ENCODE measurements around the genes UQCRFS1, ZNF536, ZNF507, DPY19L3 and TDRD12.

- PRO-cap, 5 experiments: peak in 5 of 5 experiments; most common plus-strand start chr19:29213258 (in 3); most common minus-strand start chr19:29213151 (in 4)
- RAMPAGE, long total RNA, 2 experiments: start-site peak on the minus strand in 1 of 2 experiments, at chr19:29213123-29213171 at its widest, 3,301 reads per replicate
- RRBS: under 1% methylated on average over 24 of the region's 63 CpGs
Measured at GRCh38 chr19:29212890-29213431, at the start of gene UQCRFS1. Gene UQCRFS1 (minus strand): TSS chr19:29213151.

GRCh38 chr19:29247729-29248296, 34.9 kb upstream of the UQCRFS1 start:
- PRO-cap, 5 experiments: peak in 1 of 5 experiments; most common minus-strand start chr19:29248049 (in 1)
- RAMPAGE, long total RNA, 2 experiments: no peak in any of the 2 experiments
- RRBS: no CpG with 5 or more reads among the region's 10 CpGs

DNA sequence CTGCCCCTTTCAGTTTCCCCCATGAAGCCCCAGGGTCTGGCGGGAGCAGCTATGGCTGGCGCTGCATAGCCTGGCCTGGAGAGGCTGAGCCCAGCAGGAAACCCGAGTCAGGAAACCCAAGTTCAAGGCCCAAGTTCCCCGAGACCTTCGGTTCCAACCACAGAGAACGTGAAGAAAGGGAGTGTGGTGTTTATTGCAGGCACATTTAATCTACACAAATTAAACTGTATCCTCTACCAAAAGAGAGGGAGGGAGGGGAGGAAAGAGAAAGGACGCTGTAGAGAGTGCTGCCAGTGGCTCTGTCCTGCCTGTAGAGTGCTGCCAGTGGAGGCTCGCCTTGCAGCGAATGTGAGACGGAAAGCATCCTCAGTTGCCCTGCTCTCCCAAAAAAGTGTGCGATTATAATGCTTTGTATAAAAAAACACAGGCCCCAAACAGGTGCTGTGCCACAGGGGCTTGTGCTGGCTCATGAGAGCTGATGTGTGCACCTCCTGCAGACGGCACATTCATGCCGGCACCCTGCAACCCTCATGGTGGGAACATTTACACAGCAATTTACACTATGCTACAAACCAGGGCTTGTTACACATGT, 16.3 kb downstream of the POP4 start:
- PRO-cap, 5 experiments: no peak in any of the 5 experiments
- RAMPAGE, long total RNA, 2 experiments: no peak in any of the 2 experiments
- RRBS: no CpG with 5 or more reads among the region's 13 CpGs

DNA sequence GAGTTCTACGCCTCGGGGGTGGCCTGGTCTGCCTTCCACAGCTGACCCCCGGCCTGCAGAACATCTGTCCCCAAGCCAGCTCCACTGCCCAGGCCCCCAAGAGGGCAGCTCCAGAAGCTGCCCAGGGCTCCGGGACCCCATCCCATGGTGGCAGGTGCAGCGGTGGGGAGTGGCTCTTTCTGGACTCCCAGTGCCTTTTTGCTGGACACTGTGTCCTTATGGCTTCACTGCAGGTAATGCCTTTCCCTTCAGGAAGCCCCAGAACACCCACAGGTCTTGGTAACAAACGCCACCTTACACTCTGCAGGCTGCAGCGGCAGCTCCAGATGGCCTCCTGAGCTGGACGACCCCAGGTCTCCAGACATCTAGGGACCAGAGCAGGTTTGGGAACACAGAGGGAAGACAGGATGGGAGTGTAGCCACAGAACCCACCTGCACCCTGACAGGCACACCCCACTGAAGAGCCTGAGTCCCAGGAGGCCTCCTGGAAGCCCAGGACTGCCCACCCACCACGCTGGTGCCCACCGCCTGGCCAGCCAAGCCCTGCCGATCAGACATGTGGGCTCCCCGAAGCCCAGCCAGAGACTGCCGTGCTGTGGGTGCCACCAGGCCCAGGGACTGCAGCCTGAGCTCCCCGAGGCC, 9.5 kb downstream of the PLEKHF1 start:
- PRO-cap, 5 experiments: no peak in any of the 5 experiments
- RAMPAGE, long total RNA, 2 experiments: no peak in any of the 2 experiments
- RRBS: 100% methylated on average over 1 of the region's 14 CpGs

GRCh38 chr19:29830958-29831641, 19.3 kb downstream of the CCNE1 start:
- PRO-cap, 5 experiments: no peak in any of the 5 experiments
- RAMPAGE, long total RNA, 2 experiments: no peak in any of the 2 experiments
- RRBS: no CpG with 5 or more reads among the region's 14 CpGs

DNA sequence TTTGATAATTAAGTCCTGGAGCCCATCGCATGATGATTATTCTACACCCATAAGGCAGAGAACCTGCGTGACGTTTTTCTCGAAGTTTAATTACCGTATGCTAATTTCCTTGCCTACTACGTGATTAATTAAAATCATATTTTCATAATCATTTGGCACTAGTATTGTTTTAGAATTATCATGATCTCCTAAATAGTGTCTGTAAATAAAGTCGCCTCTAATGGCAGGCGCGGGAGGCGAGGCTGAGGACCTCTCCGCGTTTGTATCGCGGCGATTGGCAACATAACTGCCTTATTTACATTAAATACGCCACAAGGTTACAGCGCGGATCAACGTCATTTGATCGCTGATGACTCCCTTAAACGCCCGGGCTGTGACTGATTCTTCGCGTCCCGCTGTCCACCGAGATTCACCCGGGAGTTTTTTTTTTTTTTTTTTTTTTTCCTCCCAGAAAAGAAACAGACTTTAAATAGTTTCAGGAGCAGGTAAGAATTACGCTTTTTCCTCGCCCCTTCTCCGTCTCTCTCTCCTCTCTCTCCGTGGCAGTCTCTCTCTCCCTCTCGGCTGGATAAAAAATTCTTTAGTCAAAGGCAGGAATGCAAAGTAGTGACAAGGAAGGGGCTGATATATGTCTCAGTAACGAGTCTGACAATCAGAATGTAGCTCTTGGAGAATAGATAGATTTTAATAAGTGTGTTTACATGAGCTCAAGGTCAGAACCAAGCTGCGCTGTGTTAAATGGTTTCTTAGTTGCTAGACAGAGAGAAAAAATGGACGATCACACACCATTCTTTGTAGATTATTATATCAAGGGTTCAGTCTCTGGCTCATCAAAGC, 147.5 kb upstream of the ZNF536 start:
- PRO-cap, 5 experiments: no peak in any of the 5 experiments
- RAMPAGE, long total RNA, 2 experiments: no peak in any of the 2 experiments
- RRBS: 33% methylated on average over 3 of the region's 35 CpGs

- PRO-cap, 5 experiments: no peak in any of the 5 experiments
- RAMPAGE, long total RNA, 2 experiments: no peak in any of the 2 experiments
- RRBS: no CpG with 5 or more reads among the region's 9 CpGs
Measured at GRCh38 chr19:30360477-30360736, 11.8 kb upstream of the ZNF536 start.

DNA sequence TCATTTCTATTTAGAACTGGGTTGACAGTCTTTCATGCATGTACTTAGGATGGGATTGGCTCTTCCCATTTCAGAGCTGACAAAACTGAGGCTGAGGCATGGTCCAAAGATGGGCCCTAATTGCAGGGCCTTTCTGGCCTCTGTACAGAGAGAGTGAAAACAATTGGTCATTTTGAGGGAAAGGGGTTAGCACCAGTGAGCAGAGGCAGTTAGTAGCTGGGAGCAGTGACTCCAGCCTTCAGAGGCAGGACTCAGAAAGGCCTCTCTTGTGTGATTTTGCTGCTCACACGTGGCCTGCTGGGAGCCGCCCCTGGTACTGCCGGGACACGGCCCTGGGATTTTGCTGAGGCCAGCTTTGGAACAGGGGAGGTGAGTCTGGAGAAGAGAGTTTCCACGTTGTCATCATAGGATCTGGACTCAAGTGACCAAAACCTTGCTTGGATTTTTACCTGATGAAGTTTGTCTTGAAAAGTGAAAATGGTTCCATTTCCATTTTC, at the start of gene ZNF536:
Gene ZNF536 (plus strand): TSS at position 337 of the 497 bp plus-strand sequence.
- PRO-cap, 5 experiments: no peak in any of the 5 experiments
- RAMPAGE, long total RNA, 2 experiments: no peak in any of the 2 experiments
- RRBS: no CpG with 5 or more reads among the region's 5 CpGs

DNA sequence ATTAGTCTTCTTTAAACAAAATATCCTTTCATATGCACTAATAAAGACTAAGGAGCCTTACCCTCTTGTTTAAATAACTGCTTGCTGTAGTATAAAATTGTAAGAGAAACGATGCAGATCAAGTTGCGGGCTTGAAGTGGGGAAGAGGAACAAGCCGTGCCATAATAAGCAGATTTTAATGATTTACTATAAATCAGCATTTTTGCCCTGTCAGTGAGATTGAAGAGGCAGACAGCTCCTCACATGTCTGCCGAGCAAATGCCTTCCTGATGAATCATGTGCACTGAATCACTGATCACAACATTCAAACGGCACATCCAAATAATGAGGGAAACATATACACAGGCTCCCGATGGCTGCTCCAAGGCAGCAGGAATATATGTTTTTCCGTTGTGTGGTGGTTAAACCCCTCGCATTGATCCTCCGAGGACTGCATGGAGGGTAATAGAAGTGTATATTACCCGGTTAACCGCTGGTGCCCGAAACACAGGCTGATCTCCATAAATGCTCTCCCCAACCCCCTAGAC, 282.8 kb downstream of the TSHZ3 start:
- PRO-cap, 5 experiments: no peak in any of the 5 experiments
- RAMPAGE, long total RNA, 2 experiments: no peak in any of the 2 experiments
- RRBS: no CpG with 5 or more reads among the region's 12 CpGs

DNA sequence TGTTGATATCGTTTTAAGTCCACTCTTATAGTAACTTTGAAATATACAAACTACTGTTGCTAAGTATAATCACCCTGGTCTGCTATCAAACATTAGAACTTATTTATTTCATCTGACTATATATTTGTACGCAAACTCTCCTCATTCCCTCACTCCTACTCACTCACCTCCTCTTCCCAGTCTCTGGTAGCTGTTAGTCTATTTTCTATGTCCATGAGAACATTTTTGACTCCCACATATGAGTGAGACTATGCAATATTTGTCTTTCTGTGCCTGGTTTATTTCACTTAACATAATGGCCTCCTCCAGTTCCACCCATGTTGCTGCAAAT, 486.0 kb upstream of the ZNF507 start:
- PRO-cap, 5 experiments: no peak in any of the 5 experiments
- RAMPAGE, long total RNA, 2 experiments: no peak in any of the 2 experiments
- RRBS: no CpG with 5 or more reads among the region's 2 CpGs

DNA sequence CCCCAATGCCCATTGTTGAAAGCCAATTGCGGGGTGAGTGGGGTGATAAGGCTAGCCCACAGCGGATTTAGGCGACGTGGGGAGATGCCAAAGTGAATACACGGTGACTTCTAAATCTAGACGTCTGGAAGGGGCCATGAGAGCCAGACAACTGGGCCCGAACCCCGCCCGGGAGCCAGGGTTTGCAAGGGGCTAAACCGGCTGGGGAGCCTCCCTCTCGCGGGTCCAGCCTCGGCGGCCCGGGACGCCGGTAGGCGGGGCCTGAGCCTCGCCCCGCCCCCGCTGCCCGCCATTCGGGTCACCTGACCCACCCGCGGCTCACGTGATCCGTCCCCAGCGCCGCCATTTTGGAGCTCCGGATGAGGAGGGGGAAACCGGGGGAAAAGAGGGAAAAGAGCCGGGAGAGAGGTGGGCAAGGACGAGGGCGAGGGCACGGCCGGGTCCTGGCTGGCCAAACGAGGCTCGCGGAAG, at the start of gene ZNF507:
Gene ZNF507 (plus strand): TSS at position 321 of the 471 bp plus-strand sequence.
- PRO-cap, 5 experiments: peak in 3 of 5 experiments; most common plus-strand start position 321 of the sequence (in 1); most common minus-strand start position 252 of the sequence (in 3)
- RAMPAGE, long total RNA, 2 experiments: start-site peak on the plus strand in 1 of 2 experiments, centred at position 330 of the sequence, 236 reads per replicate
- RRBS: 3% methylated on average over 21 of the region's 39 CpGs

- PRO-cap, 5 experiments: peak in 5 of 5 experiments; most common plus-strand start chr19:32405778 (in 5); most common minus-strand start chr19:32406024 (in 5)
- RAMPAGE, long total RNA, 2 experiments: start-site peak on the plus strand in 1 of 2 experiments, at chr19:32405737-32406149 at its widest, 22 to 38 reads per replicate
- RRBS: 1% methylated on average over 64 of the region's 128 CpGs
Measured at GRCh38 chr19:32405418-32406506, at the start of gene DPY19L3. Gene DPY19L3 (plus strand): TSS chr19:32405770.

DNA sequence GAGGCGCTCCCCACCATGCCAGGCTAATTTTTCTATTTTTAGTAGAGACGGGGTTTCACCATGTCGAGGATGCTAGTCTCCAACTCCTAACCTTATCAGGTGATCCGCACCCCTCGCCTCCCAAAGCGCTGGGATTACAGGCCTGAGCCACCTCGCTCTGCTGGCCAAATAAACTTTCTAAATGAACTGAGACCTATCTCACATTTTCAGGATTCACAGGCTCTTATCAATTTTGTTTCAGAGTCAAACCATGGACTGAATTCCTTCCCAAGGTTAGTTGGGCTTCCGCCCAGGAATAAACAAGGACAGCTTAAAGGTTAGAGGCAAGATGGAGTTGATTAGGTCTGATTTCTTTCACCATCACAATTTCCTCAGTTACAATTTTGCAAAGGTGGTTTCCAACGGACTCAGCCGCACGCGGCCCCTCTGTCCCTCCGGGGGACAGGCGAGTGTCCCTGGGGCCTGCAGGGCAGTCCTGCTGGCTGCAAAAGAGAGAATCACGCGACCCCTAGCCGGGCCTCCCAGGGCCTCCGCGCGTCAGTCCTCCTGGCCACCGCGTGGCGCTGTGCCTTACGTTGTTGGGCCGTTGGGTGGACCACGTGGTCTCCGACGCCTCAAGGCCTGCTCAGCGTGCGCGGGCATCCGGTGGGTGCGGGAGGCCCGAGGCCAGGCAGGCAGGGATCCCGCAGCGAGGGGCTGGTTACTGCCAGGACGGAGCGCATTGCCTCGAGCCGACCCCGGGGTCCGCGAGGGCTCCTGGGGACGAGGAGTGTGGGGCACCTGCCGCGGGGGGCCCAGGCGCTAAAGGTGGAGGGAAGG, at the start of gene TDRD12:
Gene TDRD12 (plus strand): TSS at position 622 of the 819 bp plus-strand sequence.
- PRO-cap, 5 experiments: no peak in any of the 5 experiments
- RAMPAGE, long total RNA, 2 experiments: no peak in any of the 2 experiments
- RRBS: 87% methylated on average over 11 of the region's 47 CpGs

DNA sequence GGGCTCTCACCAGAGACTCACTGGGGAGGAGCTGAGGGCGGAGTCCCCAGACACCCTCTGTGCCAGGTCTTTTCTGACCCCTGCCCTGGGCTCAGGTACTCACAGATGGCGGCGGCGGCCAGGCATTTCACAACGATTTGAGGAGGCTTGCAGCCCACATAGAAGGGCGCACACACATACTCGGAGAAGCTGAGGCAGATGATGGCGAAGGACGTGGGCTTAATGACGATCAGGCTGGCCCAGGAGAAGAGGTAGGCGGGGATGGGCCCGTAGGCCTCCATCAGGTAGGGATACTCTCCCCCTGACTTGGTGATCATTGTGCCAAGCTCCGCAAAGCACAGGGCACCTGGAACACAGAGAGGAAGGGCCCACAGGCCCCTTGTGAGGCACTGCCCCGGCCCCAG, 5.6 kb downstream of the SLC7A9 start:
- PRO-cap, 5 experiments: no peak in any of the 5 experiments
- RAMPAGE, long total RNA, 2 experiments: no peak in any of the 2 experiments
- RRBS: no CpG with 5 or more reads among the region's 14 CpGs

GRCh38 chr19:32924216-32924881, 47.4 kb downstream of the CEP89 start:
- PRO-cap, 5 experiments: no peak in any of the 5 experiments
- RAMPAGE, long total RNA, 2 experiments: no peak in any of the 2 experiments
- RRBS: no CpG with 5 or more reads among the region's 7 CpGs

DNA sequence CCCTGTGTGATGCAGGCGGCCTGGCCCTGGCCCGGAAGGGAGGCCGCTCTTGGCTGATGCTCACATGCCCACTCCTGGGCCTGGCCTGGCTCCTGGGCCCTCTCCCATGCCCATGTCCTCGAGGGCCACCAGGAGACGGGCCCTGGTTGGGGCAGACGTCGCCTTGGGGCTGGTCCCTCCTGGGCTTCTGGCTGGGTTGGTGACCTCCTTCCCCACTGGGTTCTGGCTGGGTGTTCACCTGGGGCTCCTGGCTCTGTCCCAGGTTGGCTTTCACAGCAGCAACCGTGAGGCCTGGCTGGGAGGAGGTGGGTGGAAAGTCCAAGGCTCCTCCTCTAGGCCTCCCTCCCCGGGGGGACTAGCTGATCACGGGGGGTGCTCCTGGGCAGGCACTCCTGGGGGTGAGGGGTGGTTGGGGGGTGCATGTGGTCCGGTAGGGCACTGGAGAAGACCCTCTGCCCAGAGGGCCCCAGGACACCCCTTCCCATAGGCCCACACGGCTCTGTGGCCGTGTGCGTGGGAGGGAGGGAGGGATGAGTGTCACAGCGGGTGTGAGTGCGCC, 15.5 kb upstream of the SLC7A10 start:
- PRO-cap, 5 experiments: peak in 3 of 5 experiments; most common plus-strand start position 331 of the sequence (in 2); most common minus-strand start position 189 of the sequence (in 2)
- RAMPAGE, long total RNA, 2 experiments: no peak in any of the 2 experiments
- RRBS: 21% methylated on average over 3 of the region's 16 CpGs

- PRO-cap, 5 experiments: no peak in any of the 5 experiments
- RAMPAGE, long total RNA, 2 experiments: no peak in any of the 2 experiments
- RRBS: no CpG with 5 or more reads among the region's 27 CpGs
Measured at GRCh38 chr19:33267511-33268359, 34.6 kb downstream of the CEBPA start.

GRCh38 chr19:33380601-33381185, 7.2 kb downstream of the CEBPG start:
- PRO-cap, 5 experiments: no peak in any of the 5 experiments
- RAMPAGE, long total RNA, 2 experiments: no peak in any of the 2 experiments
- RRBS: no CpG with 5 or more reads among the region's 3 CpGs

GRCh38 chr19:33426820-33427050, 53.2 kb downstream of the CEBPG start:
- PRO-cap, 5 experiments: peak in 1 of 5 experiments; most common minus-strand start chr19:33426973 (in 1)
- RAMPAGE, long total RNA, 2 experiments: no peak in any of the 2 experiments
- RRBS: no CpG with 5 or more reads among the region's 10 CpGs

DNA sequence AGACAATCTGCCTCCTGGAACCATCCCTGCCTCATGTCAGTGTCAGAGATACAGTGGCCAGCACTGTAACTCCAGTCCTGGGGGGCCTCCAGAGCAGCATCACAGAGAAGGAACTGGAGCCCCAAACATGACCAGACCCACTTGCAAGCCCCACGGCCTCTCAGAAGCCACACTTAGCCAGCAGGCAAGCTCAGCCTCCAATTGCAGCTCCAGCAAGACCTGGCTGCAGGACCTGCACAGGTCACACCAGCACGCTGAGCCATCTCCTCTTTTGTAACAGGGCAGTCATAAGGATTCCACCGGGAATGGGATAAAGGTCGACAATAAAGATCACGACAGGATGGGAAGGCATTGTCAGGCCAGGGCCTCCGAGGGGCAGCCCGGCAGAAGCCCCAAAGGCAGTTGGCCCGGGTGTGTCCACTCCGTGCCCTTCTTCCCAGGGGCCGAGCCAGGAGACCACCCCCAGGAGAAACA, 12.7 kb downstream of the PEPD start:
- PRO-cap, 5 experiments: peak in 2 of 5 experiments; most common plus-strand start position 351 of the sequence (in 1); most common minus-strand start position 211 of the sequence (in 1)
- RAMPAGE, long total RNA, 2 experiments: no peak in any of the 2 experiments
- RRBS: 29% methylated on average over 5 of the region's 10 CpGs